Aortic smooth muscle cell (primary cell): ENCODE measurements around a stretch of chr15.

- RRBS: no CpG with 5 or more reads among the region's 12 CpGs
Observed at GRCh38 chr15:85296772-85297305, 83.6 kb upstream of the AKAP13 start.

GRCh38 chr15:85347667-85348007, 32.8 kb upstream of the AKAP13 start:
- RRBS: no CpG with 5 or more reads among the region's 1 CpG

- RRBS: no CpG with 5 or more reads among the region's 4 CpGs
Observed at GRCh38 chr15:85349034-85349458, 31.4 kb upstream of the AKAP13 start.

DNA sequence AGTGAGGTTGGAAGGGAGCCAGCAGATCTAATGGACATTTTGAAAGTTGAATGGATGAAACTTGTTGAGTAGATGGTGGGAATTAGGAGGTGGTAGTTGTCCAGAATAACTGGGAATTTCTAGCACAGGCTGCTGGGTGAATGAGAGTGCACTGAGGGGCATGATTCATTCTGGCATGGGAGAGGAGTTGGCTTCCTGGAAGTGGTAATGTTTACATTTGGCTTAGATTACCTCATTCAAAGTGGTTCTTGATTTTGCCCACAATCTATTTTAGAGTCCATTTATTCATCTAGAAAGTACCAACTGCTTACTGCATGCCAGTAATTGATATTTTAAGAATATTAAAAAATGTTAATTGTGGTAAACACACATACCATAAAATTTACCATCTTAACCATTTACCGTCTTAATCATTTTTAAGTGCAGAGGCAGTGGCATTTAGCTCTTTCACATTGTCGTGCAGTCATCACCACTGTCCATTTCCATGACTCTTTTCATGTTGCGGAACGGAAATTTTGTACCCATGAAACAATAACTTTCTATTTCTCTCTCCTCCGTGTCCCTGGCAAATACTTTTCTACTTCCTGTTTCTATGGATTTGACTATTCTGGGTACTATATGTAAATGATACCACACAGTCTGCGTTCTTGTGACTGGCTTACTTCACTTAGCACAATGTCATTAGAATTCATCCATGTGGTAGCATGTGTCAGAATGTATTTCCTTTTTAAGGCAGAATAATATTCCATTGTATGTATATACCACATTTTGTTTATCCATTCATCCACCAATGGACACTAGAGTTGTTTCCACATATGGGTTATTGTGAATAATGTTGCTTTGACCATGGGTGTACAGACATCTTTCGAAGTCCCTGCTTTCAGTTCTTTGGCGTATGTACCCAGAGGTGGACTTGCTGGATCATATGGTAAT, 27.8 kb downstream of the AKAP13 start:
- RRBS: no CpG with 5 or more reads among the region's 8 CpGs

- RRBS: no CpG with 5 or more reads among the region's 6 CpGs
Observed at GRCh38 chr15:85413455-85414011, 33.1 kb downstream of the AKAP13 start.

DNA sequence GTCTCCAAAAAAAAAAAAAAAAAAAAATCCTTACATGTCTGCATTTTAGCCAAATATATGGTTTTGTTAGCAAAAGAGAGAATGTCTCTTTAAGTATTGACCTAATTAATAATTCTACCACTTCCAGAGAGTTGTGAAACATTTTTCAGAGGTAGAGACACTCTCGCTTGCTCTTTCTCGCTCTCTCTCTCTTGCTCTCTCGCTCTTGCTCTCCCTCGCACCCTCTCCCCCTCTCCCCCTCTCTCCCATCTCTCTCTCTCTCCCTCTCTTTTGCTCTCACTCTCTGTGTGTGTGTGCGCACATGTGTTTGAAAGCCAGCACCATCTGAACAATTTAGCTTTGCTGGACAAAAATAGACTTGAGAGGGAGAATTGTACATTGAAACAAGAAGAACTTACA, 124.3 kb downstream of the AKAP13 start:
- RRBS: no CpG with 5 or more reads among the region's 5 CpGs

- RRBS: no CpG with 5 or more reads among the region's 4 CpGs
Observed at GRCh38 chr15:85527867-85528381, 147.5 kb downstream of the AKAP13 start.

GRCh38 chr15:85563036-85563853, 182.8 kb downstream of the AKAP13 start:
- RRBS: no CpG with 5 or more reads among the region's 6 CpGs

DNA sequence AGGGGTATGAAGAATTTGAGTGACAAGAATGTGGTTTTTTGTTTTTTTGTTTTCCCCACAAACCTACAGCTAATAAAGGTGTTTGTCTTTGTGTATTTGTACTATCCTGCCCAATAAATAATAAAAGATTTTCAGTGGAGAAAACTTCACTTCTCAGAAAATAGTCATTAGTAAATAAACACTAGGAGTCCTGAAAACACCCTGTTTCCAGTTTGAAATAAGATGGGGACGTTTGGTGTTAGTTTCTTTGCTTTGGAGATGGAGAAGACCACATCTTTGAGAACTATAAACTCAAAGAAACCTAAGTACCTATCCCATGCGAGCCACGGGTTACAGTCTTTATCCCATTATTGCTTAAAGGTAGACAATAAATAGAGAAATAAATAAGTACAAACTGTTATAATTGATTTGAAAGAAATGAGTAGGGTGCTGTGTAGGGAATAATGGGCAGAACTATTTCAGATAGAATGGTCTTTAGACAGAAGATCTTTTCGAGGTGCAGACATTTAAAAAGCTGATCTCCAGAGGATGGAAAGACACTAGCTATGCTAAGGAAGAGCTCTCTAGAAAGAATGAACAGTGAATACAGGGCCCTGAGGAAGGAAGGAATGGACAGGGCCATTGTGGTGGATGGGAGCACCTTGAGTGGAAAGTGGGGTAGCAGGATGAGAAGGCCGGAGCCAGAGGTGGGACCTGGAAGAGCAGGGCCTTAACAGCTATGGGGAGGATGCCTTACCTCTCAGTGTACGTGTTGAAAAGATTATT, 172.7 kb downstream of the KLHL25 start:
- RRBS: no CpG with 5 or more reads among the region's 6 CpGs

- RRBS: no CpG with 5 or more reads among the region's 4 CpGs
Observed at GRCh38 chr15:85684445-85684985, 110.2 kb downstream of the KLHL25 start.

GRCh38 chr15:85702218-85702876, 92.4 kb downstream of the KLHL25 start:
- RRBS: no CpG with 5 or more reads among the region's 7 CpGs

DNA sequence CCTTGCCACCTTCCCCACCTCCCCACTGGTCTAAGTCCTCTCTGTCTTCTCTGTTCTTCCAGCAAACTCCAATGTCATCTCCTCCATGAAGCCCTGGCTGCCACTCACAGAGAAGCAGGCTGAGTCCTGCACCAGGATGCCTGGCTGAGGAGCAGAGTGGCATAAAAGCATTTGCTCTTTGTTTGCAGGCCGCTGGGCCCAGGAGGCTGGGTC, 43.1 kb upstream of the KLHL25 start:
- RRBS: no CpG with 5 or more reads among the region's 1 CpG

GRCh38 chr15:86624689-86625370, 545.2 kb downstream of the AGBL1 start:
- RRBS: no CpG with 5 or more reads among the region's 10 CpGs

DNA sequence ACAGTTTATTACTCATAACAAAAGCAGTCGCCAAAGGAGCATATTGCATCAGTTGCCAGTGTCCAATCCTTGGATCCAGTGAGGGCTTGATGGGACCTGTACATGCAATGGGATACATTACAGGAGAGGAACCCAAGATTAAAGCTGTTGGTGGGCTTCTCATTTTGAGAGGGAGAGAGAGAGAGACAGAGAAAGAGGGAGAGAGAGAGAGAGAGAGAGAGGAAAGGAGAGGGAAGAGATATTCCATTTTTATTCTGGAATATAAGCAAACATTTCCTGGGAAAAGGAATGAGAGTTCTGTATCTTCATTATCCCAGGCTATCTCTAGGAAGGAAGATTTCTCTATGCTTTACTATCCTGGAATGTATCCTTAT, 689.3 kb downstream of the AGBL1 start:
- RRBS: no CpG with 5 or more reads among the region's 1 CpG

DNA sequence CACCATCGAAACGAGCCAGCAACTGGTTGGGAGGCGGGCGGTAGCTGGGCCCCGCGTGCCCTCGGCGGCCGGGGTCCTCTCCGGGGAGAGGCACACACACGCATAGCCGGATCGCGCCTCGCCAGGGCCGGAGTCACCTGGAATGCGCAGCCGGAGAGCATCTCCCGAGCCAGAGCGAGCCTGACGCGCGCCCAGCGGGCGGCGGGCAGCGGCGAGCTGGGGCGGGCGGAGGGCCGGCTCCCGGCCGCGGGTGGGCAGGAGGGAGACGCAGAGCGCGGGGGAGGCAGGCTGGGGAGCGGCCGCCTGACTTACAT, 988 bp downstream of the NTRK3 start:
- RRBS: 6% methylated on average over 4 of the region's 39 CpGs

GRCh38 chr15:88257061-88257580, 582 bp upstream of the NTRK3 start:
- RRBS: no CpG with 5 or more reads among the region's 38 CpGs

GRCh38 chr15:88627441-88627822, 6.3 kb downstream of the AEN start:
- RRBS: no CpG with 5 or more reads among the region's 2 CpGs

GRCh38 chr15:88636606-88637447, 2.0 kb upstream of the ISG20 start:
- RRBS: no CpG with 5 or more reads among the region's 6 CpGs

DNA sequence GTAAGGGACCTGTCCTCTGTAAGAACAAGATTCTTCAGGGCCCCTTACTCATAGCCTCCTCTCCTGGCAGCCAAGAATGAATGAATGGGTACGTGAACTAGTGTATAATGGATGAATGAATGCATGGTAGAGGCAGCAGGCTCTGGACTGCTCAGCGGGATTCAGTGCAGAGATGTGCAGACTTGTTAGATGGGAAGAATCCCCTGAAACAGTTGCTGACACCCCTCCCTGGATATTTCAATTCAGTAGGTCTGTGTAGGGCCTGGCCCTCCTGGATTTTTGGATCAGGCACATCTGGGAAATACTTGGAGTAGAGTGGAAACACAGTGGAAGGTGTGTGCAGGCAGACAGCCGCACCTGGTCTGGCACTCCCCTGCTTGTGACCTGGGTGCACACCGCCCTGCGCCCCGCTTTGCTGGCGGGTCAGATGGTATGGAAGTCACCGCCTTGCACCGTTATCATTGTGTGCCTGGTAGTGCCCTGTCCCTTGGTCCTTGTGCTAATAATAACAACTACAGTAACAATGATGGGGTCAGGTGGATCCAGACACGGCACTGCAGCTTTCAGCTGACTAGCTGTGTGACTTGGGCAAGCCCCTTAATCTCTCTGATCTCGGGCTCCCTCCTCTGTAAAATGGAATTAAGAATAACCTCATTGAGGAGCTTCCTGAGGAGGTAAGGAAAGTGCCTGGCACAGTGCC, 9.4 kb downstream of the ISG20 start:
- RRBS: no CpG with 5 or more reads among the region's 11 CpGs

- RRBS: no CpG with 5 or more reads among the region's 6 CpGs
Observed at GRCh38 chr15:88738839-88739385, 64.3 kb upstream of the ACAN start.